Fibroblast of villous mesenchyme (primary cell): ENCODE measurements around a stretch of chr13.

DNA sequence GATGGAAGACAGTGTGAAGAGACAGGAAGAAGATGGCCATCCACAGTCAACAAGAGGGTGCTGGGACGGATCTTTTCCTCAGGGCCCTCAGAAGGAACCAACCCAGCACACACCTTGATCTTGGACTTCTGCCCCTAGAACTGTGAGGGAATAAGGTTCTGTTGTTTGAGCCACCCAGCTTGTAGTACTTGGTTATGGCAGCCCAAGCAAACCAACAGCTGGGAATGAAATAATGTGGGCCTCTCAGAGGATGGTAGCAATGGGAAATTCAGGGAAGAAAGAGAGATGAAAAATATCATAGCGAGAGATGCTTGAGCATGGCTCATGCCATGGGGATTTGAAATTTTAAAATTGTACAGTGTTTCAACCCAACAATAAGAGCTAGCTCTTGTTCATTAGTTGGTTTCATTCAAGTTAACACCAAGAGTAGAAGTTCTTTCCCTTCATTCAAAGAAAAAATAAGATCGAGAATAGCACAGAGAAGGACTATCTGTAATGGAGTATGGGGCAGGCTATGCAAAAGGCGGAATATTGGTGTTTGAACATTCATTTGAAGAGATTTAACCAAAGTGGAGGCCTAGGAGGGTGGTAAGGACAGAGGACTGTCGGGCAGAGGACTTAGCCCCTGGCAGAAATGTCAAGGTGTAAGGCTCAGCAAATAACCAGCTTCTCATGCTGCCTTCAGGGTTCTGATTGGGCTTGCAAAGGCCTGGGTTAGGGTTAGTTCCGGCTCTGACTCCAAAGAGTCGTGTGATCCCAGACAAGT, 87.5 kb downstream of the MBNL2 start:
- CAGE, long polyA plus RNA: no peak

GRCh38 chr13:97369092-97369586, 64.8 kb upstream of the RAP2A start:
- CAGE, long polyA plus RNA: no peak

- CAGE, long polyA plus RNA: no peak
Measured at GRCh38 chr13:97384385-97384821, 49.6 kb upstream of the RAP2A start.

GRCh38 chr13:97433075-97434025, 619 bp upstream of the RAP2A start:
- CAGE, long polyA plus RNA: no peak

DNA sequence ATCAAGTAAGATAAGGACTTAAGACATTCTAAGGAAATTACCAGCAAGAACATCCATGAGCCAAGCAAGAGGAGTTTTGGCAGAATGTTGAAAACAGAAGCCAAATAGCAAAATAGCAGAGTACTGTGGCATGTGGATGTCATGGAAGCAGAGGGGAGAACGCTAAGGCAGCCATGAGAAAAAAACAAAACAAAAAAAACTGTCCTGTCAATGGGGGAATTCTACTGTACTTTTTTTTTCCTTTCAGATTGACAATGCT, 104.4 kb downstream of the RAP2A start:
- CAGE, long polyA plus RNA: no peak

GRCh38 chr13:98285928-98286524, 109.0 kb upstream of the RNF113B start:
- CAGE, long polyA plus RNA: no peak

DNA sequence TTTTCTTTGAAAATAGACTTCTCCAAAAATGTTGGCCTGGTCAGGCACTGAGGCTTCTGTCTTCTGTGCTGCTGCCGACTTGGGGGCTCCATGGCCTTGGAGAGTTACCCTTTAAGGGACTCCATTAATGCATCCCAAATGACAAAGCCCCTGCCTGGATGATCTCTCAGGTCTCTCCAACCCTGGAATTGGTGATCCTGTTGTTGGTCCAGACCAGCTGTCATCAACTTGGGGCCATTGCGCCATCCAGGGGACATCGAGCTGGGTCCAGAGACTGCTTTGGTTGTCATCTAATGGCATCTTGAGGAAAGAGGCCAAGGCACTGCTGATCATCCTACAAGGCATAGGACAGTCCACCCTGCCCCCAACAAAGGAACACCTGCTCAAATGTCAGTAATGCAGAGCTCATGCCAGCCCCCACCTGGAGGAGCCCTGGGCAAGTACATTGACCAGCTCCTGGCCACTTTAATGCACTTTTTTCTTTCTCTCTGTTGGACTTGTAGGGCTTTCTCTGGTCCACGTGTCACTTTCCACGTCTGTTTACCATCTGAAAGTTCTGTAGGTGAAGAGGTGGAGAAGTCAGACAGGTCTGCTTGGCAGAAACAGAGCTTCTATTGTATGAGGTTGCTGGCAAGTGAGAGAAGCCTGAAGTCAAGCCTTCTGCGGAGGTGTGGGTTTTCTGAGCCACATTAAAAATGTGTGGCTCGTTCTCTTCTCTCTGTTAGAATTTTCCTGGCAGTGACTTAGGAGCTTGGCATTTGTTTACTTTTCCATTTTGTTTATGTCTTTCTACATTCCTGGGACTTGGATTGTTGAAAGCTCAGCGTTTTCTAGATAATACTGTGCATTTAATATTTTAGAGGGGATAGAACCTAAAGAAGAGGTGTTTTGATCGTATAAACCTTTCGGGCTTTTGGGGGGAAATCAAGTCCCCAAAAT, 124.0 kb upstream of the RNF113B start:
- CAGE, long polyA plus RNA: no peak

- CAGE, long polyA plus RNA: no peak
Measured at GRCh38 chr13:98301716-98302282, 124.7 kb upstream of the RNF113B start.

- CAGE, long polyA plus RNA: no peak
Measured at GRCh38 chr13:98315503-98315980, 138.5 kb upstream of the RNF113B start.

DNA sequence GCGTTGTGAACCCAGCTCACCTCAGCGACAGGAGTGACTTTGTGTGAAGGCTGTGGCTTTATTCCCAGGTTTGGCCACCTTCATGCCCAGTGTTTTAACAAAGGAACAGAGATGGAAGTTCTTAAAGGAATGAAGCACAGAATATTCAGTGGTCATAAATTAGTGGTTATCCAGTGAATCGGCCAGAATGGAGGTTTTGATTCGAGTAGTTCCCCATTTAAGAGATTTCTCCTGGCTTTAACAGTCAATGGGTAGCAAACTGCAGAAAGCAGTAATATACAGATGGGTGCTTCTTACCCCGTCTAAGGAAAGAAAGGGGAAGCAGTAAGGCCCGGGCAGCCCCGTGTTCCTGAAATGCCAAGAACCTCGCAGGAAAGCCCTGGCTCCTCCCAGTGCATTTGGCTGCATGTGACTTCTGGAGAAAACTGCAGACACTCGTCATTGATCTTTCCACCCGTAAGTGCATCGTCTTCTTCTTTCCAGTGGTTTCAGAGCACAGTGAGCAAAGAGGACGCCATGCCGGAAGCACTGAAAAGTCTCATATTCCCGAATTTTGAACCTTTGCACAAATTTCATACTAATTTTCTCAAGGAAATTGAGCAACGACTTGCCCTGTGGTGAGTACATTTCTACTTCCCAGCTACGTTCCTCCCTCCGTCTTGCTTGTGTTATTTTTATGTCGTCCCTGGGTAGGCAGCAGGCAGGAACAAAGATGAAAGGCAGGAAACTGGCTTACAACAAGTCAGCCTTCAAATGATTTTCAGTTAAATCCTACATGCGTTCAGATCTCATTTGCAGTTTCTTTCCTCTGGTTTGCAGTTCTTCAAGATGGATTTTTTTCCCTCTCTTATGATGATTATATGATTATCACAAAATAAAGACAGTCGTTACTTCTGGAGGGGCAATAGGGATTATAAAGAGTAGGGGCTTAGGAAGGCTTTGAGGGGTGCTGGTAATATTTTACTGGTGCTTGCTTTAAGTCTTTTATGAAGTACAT, 165.2 kb downstream of the STK24 start:
- CAGE, long polyA plus RNA: no peak

GRCh38 chr13:98470971-98471759, 105.7 kb downstream of the STK24 start:
- CAGE, long polyA plus RNA: no peak

GRCh38 chr13:98476490-98477081, 100.3 kb downstream of the STK24 start:
- CAGE, long polyA plus RNA: no peak

GRCh38 chr13:98482913-98483854, 93.7 kb downstream of the STK24 start:
- CAGE, long polyA plus RNA: no peak

DNA sequence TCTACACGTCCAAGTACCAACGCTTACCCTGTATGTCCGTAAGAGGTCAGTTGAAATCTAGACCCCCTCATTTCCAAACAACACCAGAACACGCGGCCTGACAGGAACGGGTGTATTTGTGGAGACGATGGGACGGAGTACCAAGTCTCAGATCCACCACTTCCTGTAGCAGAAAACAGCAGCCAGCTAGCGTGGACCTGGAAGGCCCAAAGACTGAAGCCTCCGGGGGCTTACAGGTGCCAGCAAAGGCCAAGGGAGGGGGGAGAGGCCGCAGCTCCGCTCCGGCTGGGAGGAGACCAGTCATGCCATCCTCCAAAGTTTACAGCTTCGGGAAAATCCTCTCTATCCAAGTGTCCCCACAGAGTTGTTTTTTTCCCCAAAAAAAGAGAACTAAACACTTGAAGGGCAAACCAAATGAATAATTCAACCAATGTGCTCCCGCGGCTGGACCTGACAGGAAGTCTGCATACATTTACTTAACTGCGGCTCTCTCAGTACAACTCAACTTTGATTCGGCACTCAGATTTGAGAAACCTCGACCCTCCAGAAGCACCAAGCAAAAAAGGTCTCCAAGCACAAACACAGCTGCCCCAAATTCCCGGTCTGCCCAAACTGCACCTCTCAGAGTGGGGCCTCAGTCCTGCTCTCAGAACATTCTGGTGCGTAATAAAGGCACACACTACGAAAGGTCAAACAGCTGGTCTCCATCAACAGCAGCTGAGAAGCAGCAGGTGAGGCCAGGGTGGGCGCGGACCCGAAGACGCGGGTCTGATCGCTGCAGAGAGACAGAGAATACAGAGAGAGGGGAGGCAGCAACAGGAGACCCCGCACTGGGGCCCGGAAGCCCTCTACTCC, 33.9 kb downstream of the STK24 start:
- CAGE, long polyA plus RNA: no peak

DNA sequence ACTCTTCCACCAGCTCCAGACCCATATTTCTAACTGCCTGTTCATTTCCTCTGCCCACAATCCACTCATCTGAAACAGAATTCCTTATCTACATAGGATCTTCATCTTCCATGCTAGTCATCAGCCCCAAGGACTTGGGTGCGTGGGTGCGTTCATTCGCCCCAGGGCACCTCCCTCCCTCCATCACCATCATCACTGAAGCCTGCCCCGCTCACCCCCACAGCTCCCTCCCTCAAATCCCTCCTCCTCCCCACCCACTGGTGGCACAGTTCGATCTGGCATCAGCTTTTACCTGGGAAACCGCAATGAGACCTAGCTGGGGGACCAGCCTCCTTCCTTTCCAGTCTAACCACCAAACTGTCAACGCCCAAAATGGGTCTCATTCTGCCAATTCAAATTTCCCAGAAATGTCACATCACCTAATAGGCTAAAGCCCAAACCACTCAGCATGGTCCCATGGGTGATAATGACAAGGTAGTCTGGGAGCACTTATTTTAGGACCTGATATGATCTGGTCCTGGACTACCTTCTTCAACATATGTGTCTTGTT, 19.6 kb downstream of the STK24 start:
- CAGE, long polyA plus RNA: no peak

GRCh38 chr13:98574220-98574727, 2.6 kb downstream of the STK24 start:
- CAGE, long polyA plus RNA: no peak

- CAGE, long polyA plus RNA: no peak
Measured at GRCh38 chr13:98577179-98578349, 657 bp upstream of the STK24 start.

DNA sequence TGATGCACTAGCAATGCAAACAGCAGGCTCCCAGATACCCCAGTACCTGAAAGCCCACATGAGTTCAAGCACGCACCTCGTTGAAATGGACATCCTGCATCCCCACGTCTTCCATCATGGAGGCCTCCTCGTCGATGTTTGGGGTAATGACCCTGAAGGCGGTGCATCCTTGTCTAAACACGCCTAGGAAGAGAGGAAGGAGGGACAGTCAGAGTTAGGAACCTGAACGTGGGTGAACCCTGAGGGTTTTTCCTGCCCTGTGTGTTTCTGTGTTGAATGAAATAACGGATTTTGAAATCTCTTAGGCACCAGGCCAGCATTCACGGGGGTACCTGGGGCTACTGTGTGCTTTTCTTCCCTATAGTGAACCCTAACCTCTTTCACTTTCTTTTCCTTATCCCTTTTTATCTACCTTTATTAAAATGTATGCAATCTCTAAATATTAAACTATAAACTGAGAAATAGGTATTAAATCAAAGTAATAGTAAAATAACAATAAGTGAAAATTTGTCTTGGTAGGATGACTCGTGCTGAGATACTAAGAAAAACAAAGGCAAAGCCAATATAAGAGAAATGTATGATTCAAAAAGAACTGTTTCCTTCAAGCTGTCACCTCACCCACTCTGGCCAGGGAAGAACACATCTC, 72.0 kb upstream of the SLC15A1 start:
- CAGE, long polyA plus RNA: no peak

GRCh38 chr13:98998722-98999399, 21.0 kb upstream of the DOCK9 start:
- CAGE, long polyA plus RNA: no peak

GRCh38 chr13:99065368-99066226, 87.7 kb upstream of the DOCK9 start:
- CAGE, long polyA plus RNA: no peak